Tongue (tissue), 2 donors: ENCODE measurements around the genes UPF3B and NKAP.

DNA sequence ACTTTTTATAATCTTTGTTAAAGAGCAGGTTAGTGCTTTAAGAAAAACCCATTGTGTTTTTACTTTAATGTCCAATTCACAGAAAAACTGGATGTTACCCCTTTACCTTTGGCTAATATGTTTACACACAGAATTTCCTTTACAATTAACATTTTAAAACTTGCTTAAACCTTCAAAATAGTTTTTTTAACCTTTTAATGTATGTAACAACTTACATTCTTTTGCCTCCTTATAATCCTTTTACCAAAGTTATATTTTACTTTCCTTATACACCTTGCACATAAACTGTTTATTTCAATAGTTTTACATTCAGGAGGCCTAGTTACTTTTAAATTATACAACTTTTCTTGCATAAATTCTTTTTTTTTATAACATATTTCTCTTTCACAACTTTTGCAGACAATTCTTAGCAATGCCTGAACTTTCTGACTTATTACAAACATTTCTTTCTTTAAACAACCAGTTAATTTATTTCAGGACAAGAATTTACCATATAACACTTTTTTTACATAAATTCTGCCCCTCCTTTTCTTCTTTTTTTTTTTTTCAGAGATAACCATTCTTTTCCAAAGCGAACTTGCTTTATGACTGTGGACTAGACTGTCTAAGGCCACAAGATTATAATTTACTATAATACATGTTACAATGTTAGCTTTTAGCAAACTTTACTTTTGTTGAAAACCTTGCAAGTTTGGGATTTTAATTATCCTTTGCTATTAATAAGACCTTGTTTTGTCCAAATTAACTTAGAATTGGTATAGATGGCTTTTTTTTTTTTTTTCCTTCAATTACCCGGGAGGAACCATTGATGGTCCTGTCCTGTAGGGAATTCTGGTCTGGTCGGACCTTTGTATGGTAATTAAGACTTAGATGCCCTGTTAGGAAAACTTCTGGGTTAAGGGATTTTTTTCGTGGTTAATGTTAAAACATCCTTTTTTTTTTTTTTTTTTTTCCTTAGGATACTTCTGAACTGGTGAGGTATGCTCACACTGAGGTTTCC lies 248.8 kb upstream of the AGTR2 start:
- RAMPAGE, long total RNA: no peak

- RAMPAGE, long total RNA: no peak
These were observed 247.6 kb upstream of the AGTR2 start for GRCh38 chrX:115922544-115923761.

DNA sequence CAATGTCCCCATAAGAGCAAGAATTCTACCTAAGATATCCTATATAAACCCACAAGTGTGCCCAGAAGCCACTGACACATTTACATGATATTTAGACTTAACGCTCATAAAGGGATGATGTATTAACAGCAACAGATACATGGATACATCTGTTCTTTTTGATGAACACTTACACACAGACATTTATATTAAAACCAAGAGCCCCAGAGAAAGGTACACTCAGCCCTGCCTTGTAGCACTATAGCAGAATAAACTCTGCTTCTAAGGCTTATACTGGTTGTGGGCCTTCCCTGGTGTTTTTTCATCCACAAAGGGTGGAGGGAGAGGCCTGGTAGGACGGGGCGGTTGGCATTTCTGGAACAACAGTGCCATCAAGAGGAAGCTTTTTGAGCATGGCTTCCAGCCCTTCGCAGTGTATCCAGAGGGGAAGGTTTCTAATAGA lies 229.9 kb upstream of the AGTR2 start:
- RAMPAGE, long total RNA: no peak

DNA sequence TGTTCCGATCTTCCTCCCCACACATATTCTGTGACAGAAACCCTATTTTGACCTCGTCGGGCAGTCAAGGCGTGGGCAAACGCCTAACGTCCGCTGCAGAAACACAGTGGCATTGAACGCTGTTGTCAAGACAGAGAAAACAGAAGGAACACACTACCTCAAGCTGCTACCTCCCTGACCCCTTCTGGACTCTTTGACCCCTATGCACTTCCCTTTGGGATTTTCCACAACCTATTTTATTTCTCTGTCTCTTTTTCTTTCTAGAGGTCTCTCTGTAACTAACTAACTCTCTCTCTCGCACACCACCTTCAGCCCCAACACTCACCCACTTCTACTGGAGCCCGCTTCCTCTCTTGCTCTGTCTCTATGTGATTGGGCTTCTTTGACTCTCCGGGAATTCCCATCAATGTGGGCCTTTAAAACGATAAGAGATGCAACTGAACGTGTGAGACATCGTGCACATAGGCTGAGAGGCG lies 219.5 kb upstream of the AGTR2 start:
- RAMPAGE, long total RNA: no peak

DNA sequence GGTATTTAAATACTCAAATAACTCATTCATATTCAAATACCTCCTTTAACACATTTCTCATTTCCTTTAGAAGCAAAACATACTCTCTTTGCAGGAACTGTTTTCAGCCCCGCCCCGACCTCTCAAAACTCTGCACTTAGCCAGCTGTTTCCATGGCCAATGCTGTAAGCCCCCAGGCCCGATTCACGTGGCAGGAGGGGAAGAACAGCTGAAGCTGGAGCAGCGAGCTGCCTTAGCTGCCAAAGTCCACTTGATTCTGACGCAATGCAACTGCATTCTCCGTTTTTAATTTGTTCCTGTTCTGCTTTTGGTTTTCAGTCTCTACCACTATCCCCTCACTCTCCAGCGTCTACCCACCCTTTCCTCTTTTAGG lies 160.8 kb upstream of the AGTR2 start:
- RAMPAGE, long total RNA: no peak

DNA sequence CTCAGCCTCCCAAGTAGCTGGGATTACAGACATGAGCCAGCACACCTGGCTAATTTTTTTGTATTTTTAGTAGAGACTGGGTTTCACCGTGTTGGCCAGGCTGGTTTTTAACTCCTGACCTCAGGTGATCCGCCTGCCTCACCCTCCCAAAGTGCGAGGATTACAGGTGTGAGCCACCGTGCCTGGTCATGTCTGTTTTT lies 817.5 kb downstream of the KLHL13 start:
- RAMPAGE, long total RNA: no peak

DNA sequence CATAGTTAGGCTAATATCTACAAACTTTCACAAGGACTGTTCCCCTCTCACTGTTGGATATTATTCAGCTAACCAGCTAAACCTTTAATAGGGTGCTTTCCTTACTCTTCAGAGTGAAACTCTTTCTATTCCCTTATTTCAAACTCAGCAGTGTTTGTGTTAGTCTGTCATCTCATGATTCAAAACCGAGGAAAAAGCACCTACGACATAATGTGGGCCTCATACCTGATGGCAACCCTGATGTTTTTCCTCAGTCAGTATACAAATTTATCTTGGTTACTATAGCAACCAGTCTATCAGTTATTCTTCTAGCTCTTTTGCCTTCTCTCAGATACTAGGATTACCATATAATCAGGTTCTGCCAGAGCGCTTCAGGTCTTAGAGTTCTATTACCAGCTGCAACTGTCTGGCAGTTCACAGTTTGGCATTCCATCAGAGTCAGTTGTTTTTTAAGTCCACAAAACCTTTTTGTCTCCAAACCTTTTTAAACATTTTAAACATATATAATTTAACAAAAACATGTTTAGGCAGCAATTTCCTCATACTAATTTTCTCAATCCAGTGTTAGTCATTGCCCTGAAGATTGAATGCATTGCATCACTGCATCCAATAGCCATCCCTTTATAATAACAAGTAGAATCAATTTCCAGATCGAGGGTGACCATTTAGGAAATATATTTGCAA lies 7.3 kb downstream of the WDR44 start:
- RAMPAGE, long total RNA: no peak

- RAMPAGE, long total RNA: no peak
These were observed 56.4 kb upstream of the IL13RA1 start for GRCh38 chrX:118671039-118671473.

DNA sequence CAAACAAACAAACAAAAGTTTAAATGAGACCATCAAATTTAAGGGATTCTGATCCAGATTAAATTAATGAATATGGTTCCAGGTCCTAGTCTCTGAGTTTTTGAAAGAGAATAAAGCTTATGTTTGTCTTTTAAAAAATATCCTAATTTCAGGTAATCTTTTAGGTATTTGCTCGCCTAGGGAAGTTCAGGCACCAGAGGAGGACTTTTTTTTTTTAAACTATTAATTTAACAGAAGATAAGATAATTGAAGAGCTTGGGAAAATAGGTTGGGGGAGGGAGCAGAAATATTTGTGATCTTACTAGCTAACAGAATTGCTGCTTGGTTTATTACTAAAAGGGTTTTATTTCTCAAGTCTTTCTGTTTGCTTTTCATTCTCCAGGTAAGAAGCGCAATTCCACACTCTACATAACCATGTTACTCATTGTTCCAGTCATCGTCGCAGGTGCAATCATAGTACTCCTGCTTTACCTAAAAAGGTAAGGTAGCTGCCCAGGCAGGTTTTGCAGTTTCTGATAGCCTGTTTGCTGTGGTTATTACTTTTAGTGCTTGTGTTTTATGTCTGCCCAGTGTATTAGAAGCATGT lies 46.2 kb downstream of the IL13RA1 start:
- RAMPAGE, long total RNA: no peak

DNA sequence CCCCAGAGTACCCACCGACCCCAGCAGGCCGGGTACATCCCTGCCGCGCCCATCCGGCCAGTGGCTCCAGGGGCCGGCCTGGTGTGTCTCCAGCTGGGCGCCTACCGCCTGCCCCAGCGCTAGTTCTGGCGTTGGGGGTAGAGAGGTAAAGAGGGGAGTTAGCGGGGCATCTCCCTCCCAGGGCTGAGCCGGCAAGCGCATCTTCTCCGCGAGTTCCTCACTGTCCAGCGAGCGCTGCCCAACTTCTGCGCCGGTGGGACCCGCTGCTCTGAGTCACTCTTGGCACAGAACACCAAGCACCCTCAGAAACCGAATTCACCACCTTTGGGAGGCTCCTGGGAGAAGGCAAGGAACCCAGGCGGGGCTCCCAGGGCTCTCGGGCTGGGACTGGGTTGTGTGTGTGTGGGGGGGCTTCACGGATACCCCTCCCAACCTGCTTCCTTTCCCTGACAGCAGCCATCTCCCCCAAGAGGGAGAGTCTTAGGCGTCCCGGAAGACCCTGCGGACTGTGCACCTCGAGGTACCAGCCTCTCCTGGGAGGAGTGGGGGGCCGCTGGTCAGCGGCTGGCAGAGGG lies 607 bp upstream of the LONRF3 start:
- RAMPAGE, long total RNA: no peak

- RAMPAGE, long total RNA: no peak
These were observed 4.0 kb downstream of the PGRMC1 start for GRCh38 chrX:119240091-119240511.

DNA sequence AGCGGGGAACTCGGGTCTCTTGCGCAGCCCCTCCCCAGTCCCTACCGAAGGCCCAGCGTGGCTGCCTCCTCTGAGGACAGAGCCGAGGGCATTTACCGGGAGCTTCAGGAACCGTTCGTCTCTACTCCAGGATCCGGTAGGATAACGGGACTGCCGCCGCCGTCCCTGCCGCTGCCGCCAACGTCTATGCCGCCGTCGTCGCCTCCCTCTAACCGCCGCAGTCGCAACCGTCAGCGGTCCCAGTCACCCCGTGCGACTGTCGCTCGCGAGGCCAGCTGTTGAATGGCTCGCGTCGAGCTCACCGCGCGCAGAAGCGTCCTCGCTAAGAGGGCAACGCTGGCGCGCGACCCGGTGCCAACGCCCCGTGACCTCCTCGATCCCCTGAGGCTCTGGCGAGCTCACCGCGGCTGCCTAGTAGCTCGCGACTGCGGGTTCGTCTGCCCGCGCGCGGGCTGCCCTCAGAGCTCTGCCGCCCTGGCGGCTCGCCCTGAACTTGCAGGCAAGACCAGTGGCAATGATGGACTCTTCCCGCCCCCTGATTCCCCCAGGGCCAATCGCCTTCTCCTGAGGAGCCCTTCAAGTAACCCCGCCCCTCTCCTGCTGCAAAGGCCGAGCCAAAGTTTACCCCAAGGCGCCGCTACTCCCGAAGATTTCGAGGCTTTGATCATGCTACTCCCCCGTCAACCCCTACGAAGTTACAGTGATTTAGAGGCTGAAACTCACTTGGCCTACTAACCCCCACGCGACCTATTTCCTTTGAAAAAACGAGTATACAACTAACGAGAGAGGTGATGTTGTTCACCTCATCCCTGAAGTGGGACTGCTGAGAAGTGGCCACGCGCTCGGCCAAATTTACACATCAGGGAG lies 37.3 kb downstream of the PGRMC1 start:
- RAMPAGE, long total RNA: no peak

DNA sequence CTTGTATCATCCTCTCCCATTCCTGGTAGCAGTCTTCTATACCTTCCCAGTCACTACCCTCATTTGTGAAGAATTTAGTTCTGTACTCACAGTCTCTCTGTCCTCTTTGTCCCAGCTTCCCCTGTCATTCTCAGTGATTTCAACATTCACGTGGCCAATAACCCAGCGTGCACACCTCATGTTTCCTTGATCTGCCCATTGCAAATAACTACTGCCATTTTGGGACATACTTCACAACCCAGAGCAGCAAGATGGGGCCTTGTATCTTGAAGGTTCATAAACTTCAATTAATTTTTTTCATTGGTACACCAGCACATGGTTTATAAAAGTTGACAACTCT lies 9.0 kb upstream of the SLC25A43 start:
- RAMPAGE, long total RNA: no peak

GRCh38 chrX:119684243-119684690 lies 8.7 kb downstream of the SEPTIN6 start:
- RAMPAGE, long total RNA: no peak

DNA sequence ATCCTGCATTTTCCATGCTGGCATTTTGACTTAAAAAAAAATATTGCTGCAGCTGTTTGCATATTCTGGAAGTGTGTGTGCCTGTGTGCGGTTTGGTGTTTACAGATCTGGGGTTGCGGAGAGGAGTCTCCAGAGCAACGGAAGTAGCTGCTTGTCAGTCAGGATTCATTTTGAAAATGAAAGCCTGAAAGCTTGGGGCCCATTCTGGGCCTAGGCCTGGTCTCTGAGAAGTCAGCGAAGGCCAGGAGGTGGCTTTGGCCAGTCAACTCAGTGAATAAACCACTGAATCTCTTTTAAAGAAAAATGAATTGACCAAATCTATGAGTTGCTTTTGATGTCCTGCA lies 2.2 kb upstream of the SOWAHD start:
- RAMPAGE, long total RNA: no peak

DNA sequence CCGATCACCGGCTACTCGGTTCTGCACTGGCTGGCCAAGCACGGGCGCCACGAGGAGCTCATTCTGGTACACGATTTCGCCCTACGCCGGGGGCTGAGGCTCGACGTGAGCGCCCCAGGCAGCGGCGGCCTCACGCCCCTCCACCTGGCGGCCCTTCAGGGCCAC lies 594 bp downstream of the SOWAHD start:
- RAMPAGE, long total RNA: no peak

DNA sequence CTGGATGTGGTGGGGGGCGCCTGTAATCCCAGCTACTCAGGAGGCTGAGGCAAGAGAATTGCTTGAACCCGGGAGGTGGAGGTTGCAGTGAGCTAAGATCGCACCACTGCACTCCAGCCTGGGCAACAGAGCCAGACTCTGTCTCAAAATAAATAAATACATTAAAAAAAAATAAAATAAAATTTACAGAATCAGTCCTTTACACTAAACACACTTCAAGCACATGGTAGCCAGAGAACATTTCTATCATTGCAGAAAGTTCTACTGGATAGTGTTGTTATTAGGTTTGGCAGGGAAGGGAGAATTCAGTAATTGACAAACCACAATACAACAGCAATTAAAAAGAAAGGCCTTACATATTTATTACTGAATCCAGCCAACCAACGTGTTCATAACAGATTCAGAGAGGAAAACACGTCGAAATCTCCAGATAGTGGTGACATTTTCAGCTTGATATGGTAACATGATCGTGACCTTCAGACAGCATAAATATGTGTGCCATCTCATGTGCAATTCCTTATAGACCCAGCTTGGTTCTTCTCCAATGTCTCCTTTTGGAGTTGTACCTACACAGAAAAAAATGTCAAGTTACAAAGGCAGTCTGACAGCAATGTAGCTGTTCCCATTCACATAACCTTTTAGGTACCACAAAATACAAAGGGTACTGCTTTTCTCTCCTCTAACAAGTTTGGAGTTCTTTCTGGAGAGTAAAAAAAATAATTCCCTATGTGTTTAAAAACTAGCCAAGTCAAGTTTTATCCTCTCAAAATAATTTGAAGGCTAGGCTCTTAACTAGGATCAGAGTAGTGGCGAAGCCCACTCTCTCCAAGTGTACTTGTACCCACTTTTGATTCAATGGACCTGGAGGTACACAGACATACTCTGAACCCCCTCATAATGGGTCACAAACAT lies 5.0 kb downstream of the RPL39 start:
- RAMPAGE, long total RNA: no peak

- RAMPAGE, long total RNA: start-site peak on the minus strand at chrX:119852960-119853031, 80 and 64 reads in 2 replicates
These were observed at the start of gene UPF3B for GRCh38 chrX:119852192-119853383. Gene UPF3B (minus strand): TSS chrX:119852963.

DNA sequence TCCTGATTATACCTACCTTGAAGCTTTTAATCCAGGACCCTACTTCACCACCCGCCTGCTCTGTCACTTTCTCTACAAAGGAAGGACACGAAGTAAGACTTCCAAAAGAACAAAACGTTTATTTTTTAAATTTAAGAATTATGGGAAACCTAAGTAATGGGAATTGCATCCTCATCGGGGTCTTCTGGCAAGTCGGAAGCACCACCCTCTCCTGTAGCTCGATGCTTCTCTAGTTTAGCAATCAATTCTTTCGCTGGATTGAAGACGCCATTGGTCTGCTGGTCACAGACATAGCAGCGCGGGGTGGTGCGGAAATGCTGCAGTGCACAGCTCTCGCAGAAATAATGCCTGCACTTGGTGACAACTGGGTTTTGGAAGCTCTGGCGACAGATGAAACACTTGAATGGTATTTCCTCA lies 1.1 kb downstream of the RNF113A start:
- RAMPAGE, long total RNA: no peak

GRCh38 chrX:119943041-119943959 lies at the start of gene NKAP:
Gene NKAP (minus strand): TSS chrX:119943751.
- RAMPAGE, long total RNA: no peak